ENCODE measurements around the gene FAM204A.

DNA sequence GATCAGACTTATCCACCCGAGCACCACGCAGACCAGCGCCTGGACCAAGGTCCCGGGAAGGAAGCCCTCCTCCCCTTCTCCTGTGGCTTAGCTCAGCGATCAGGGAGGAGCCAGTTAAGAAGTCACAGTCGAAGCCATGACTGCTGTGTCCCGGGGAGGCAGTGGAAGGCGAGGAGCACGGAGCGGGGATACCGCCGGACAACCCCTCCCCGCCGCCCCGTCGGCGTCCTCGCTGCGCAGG lies 29.6 kb upstream of the VAX1 start:
- RRBS: 93% methylated on average over 10 of the region's 19 CpGs

- RRBS: no CpG with 5 or more reads among the region's 6 CpGs
These were observed 7.9 kb downstream of the SLC18A2 start for GRCh38 chr10:117248813-117249158.

DNA sequence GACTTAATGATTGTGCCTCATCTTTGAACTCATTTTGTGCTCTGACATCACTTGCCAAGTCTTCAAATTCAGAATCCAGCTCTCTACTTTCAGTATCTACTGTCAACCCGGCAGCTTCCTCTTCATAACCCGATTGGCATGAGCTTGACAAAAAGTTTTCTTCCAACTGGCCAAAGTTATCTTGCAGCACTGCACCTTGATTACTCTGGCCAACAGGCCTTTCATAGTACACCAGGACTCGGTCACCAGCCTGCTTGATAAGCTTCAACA lies 44.2 kb downstream of the SLC18A2 start:
- RRBS: no CpG with 5 or more reads among the region's 3 CpGs

DNA sequence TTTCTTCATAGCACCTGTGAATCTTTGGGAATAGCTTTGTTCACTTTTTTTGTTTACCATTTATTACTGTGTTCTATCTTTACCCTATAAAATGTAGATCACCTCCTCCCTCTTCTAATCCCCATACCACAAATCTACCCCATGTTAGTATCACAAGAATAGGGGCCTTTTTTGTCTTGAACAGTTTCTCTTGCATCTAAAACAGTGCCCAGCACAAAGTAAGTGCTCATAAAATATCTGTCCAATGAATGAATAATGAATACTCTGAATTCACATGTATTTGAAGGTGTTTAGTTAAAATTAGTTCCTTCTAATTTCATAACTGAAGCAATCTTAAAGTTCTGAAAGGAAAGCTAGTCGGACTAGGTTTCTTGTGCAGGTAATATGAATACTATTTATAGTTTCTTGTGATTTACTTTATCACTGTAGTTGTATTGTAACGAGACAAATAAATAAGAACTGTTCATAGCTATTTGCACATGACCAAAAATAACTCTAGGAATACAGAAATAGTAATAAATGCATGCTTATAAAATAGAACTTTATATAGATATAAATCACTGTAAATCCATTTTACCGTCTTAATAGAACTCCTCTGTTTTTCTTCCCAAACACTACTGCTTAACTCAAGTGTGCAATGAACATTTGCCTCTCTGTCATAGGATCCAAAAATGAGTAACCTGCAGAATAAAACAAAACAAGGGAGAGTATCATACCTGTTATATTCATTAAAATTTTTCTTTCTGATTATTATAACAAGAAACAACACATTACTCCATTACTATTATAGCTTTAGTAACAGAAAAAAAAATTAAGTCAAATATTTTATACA lies 56.7 kb downstream of the PDZD8 start:
- RRBS: no CpG with 5 or more reads among the region's 3 CpGs

DNA sequence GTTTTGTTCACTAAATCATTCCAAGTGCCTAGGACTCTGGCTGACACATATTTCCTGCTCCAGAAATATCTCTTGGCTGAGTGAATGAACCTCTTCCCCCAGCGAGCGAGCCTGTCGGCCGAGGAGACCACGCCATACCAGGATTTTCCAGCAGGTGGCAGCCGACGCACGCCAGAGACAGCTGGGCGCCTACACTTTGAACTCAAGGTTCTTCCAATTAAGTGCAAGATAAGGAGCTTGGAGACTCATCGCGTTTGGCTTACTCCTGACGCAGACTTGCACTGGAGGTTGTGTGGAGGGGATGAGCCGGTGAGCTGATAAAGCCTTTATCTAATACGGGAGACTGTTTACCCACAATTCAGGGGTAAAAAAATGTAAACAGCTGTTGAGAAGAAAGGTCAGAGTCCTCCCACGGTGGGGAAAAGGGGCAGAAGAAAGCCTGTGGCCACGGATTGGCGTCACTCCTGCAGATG lies 46.0 kb upstream of the EMX2 start:
- RRBS: no CpG with 5 or more reads among the region's 17 CpGs

DNA sequence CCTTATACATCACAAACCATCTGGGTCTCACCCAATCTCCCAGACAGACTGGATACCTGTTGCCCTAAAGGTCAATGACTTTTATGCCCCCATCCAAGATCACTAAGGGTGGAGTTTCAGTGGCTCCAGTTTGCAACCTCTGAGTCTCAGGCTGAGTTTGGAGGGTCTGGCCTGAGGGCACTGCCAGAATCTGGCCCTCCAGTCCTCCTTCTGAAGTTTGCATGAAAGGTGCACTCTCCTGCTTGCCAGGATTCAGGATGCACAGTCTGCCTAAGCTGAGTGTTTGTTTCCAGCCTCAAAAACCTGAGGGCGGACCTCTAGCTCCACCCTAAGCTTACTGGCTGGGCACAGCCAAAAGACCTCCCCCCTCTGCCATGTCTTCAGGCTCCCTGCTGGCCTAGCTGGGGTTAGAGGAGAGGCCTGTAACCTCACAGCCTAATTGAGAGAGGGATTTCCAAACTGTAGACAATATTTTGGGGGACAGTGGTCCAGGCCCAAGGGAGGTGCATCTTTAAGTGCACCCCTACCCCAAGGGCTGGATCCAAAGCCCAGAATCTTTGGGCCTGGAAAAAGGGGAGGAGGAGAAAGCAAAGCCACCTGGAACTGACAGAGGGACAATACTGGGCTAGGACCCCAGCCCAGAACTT lies 2.3 kb upstream of the EMX2 start:
- RRBS: no CpG with 5 or more reads among the region's 1 CpG

DNA sequence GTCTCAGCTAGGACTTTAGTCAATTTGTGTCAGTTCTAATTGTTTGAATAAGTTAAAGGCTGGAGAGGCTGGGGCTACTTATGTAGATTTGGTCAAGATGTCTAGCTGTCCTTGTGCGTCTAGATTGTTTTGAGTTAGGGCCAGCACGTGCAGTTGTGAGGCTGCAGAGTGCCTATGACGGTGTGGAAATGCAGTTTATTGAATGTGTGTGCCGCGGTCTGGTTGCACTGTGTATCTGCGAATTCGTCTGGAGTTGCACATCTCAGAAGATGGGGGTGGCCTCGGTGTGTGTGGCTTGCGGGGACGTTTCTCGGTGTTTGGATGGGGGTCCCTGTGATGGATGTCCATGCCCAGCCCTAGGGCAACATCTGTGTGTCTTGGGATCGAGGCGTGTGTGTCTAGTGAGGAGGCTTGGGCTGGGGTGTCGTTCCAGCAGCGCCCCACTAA lies 10.2 kb downstream of the EMX2 start:
- RRBS: no CpG with 5 or more reads among the region's 15 CpGs

GRCh38 chr10:117553177-117554195 lies 10.9 kb downstream of the EMX2 start:
- RRBS: 94% methylated on average over 21 of the region's 83 CpGs

- RRBS: no CpG with 5 or more reads among the region's 3 CpGs
These were observed 22.1 kb downstream of the RAB11FIP2 start for GRCh38 chr10:118024495-118025142.

- RRBS: 3% methylated on average over 11 of the region's 52 CpGs
These were observed at the start of gene FAM204A for GRCh38 chr10:118341322-118342653. TSS of gene FAM204A (minus strand) at chr10:118342324.

GRCh38 chr10:118763517-118763955 lies 8.8 kb upstream of the CACUL1 start:
- RRBS: no CpG with 5 or more reads among the region's 1 CpG

- RRBS: no CpG with 5 or more reads among the region's 6 CpGs
These were observed 22.8 kb upstream of the NANOS1 start for GRCh38 chr10:119006728-119007083.

DNA sequence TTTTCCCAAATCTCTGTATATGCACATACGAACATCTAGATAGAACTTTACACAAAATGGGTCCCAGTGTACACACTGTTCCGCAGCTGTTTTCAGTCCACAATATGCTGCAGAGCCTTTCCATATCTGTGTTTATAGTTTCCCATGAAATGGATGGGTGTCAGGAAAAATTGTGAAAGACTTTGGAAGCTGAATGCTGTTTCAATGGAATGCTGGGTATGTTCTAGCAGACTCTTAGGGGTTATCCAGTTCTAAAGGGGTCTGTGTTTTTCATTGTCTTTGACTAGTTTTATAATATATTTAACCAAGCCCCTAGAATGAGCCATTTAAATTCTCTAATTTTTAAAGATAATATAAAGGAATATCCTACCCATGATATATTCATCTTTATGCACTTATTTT lies 13.9 kb downstream of the GRK5 start:
- RRBS: no CpG with 5 or more reads among the region's 2 CpGs

GRCh38 chr10:119243328-119243886 lies 36.0 kb downstream of the GRK5 start:
- RRBS: no CpG with 5 or more reads among the region's 2 CpGs

GRCh38 chr10:119246742-119247696 lies 39.6 kb downstream of the GRK5 start:
- RRBS: no CpG with 5 or more reads among the region's 16 CpGs

DNA sequence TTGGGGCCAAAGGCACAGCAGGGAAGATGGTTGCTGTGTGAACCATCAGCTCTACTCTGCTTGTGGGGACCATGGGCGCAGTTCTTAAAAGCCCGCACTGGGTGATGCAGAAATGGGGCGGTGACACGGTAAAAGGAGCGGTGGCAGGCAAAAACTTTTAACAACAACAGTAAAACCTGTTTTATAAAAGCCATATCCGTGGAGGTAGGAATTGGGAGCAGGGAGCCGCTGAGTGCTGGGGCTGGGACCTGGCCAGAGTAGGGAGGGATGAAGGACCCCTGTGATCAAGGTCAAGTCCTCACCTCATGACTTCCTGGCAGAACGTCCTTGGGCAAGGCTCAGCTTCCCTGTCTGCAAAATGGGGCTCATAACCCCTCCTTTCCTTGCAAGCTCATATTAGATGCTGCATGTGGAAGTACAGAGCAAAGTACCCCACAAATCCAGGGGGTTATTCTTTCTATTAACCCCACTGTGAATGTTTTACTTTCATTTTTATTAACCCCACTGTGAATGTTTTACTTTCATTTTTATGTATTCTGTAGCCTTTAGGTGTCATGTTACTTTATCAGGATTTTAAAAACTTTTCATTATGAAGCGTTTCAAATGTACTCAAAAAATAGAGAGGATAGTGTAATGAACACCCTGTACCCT lies 78.3 kb downstream of the GRK5 start:
- RRBS: no CpG with 5 or more reads among the region's 9 CpGs

DNA sequence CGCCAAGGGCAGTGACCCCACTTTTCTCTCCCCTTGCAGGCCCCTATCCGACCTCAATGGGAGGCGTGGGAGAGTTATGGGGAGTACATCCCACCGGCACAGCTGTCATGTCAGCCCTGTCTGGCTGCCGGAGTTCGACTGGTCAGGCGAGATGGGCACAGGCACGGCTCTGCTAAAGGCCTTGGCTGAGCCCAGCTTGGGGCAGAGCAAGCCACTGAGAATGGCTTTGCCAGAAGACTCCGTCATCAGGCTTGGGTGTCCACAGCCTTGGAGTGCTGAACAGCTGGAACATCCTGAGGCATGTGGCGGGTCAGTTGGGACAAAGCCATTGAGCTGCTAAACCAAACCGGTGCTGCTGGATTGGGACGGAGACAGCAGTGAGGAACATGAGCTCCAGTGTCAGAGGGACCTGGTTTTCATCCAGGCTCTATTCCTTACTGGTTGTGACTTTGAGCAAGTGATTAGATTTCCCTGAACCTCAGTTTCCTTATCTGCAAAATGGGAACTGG lies 134.6 kb downstream of the GRK5 start:
- RRBS: no CpG with 5 or more reads among the region's 12 CpGs

DNA sequence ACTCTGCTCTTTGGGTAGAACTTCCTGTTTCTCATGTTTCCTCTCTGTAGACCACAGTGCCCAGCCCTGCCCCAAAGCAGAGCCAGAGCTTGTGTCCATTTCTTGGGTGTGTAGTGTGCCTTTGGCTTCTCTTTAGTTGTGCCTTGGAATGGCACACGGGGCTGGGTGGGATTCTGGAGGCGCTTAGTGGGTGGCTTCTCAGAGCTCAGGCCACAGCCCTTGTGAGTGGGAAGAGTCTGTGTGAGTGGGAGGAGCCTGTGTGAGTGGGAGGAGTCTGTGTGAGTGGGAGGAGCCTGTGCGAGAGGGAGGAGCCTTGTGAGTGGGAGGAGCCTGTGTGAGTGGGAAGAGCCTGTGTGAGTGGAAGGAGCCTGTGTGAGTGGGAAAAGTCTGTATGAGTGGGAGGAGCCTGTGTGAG lies 152.8 kb downstream of the GRK5 start:
- RRBS: no CpG with 5 or more reads among the region's 3 CpGs

GRCh38 chr10:119360610-119361337 lies 153.4 kb downstream of the GRK5 start:
- RRBS: no CpG with 5 or more reads among the region's 17 CpGs

- RRBS: no CpG with 5 or more reads among the region's 8 CpGs
These were observed 167.0 kb downstream of the RGS10 start for GRCh38 chr10:119375355-119376010.

Measured in HCT116 (cell line).